ENCODE measurements around a stretch of chr5.

- RAMPAGE, long total RNA = no peak
- RRBS = no CpG with 5 or more reads among the region's 8 CpGs
Observed at GRCh38 chr5:52836942-52837585, 49.3 kb downstream of the ITGA1 start.

- RAMPAGE, long total RNA = no peak
- RRBS = no CpG with 5 or more reads among the region's 8 CpGs
Observed at GRCh38 chr5:52909947-52910577, 79.1 kb upstream of the ITGA2 start.

DNA sequence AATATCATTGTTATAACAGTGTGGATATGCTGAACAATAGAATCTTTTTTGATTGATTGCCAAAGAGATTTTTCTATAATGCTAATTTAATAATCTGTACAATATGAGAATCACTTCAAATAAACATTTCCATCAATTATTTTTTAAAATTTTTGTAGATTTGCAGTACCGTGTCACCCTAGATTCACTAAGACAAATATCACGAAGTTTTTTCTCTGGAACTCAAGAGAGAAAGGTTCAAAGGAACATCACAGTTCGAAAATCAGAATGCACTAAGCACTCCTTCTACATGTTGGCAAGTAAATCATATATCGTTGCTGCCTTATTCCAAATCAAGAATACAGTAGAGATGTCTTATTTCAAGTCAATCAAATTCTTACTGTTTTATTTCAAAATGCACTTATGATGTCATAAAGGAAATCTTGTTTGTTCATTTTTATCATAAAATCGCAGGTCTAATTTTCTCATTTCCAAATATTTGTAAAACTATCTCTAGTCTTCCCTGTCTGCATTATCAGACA, 68.9 kb upstream of the ITGA2 start:
- RAMPAGE, long total RNA = no peak
- RRBS = no CpG with 5 or more reads among the region's 5 CpGs

DNA sequence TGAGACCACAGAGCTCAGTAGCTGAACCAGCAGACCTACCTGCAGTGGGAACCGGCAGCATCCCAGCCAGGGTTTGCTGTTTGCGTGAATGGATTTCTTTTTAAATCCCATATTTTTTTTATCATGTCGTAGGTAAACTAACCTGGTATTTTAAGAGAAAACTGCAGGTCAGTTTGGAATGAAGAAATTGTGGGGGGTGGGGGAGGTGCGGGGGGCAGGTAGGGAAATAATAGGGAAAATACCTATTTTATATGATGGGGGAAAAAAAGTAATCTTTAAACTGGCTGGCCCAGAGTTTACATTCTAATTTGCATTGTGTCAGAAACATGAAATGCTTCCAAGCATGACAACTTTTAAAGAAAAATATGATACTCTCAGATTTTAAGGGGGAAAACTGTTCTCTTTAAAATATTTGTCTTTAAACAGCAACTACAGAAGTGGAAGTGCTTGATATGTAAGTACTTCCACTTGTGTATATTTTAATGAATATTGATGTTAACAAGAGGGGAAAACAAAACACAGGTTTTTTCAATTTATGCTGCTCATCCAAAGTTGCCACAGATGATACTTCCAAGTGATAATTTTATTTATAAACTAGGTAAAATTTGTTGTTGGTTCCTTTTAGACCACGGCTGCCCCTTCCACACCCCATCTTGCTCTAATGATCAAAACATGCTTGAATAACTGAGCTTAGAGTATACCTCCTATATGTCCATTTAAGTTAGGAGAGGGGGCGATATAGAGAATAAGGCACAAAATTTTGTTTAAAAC, 18.8 kb downstream of the MOCS2 start:
- RAMPAGE, long total RNA = no peak
- RRBS = no CpG with 5 or more reads among the region's 6 CpGs

DNA sequence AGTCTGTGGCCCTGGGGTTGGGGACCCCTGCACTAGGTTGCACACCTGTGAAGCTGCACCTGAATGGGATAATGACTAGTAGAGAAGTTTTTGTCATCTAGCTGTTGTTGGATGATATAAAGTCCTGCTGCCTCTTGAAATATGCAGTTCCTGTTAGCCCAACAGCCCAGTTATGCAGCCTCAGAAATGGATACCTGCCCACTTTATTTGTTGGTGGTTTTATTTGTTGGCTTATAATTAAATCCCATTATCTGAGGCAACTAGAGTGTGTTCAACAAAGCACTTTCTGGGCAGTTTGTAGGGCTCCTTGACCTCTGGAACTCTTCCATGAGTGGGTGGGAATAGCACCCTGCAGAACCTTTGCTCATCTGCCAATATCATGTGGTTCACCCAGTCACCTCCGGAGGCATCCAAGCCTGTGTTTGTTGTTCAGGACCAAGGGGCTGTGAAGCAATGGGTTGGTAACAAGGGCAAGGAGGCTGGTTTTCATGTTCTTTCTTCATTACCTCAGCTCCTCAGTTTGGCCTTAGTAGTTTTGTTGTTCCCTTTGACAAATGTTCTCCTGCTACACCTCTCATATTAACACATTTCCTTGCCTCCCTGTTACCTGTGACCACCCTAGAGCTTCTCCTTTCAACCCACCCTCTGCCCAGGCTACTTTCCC, 313.9 kb downstream of the NDUFS4 start:
- RAMPAGE, long total RNA = no peak
- RRBS = no CpG with 5 or more reads among the region's 1 CpG

DNA sequence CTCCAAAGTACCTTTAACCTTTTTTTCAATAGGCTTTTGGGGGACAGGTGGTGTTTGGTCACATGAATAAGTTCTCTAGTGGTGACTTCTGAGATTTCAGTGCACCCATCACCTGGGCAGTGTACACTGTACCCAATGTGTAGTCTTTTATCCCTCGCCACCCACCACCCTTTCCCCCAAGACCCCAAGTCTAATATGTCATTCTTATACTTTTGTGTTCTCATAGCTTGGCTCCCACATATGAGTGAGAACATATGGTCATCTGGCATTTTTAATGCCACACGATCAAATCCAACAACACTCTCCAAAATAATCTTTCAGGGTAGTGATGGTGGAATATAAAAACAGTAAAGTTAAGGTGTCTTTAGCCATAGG, 351.1 kb downstream of the NDUFS4 start:
- RAMPAGE, long total RNA = no peak
- RRBS = no CpG with 5 or more reads among the region's 2 CpGs

DNA sequence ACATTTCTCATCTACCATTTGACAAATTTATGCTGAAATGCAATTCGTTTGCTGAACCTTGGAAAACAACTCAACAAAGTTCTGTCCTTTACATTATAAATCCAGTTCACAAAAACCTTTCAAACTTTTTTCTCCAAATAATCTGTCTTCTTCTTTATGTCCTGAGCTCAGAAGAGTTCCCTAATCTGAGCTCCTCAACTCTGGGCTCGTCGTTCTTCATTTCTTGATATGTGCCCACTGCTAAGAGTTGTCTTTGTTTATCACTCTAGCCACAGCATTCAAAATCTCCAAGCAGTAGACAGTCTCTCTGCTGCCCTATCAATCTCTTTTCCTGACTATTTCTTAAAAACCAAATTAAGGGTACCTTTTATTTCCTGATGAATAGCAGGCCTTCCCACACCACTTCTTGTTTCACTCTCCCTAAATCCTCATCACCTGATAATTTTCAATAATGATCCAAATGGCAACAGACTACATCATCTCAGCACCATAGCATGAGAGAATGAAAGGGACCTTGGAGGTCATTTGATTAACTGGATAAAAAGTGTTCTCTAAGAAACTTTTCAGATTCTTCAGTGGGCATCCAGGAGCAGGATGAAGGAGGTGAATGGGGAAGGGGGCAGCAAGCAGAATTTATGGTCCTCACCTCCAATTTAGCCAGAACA, 313.2 kb downstream of the ARL15 start:
- RAMPAGE, long total RNA = no peak
- RRBS = no CpG with 5 or more reads among the region's 3 CpGs

- RAMPAGE, long total RNA = no peak
- RRBS = no CpG with 5 or more reads among the region's 1 CpG
Observed at GRCh38 chr5:54045506-54045910, 264.9 kb downstream of the ARL15 start.

DNA sequence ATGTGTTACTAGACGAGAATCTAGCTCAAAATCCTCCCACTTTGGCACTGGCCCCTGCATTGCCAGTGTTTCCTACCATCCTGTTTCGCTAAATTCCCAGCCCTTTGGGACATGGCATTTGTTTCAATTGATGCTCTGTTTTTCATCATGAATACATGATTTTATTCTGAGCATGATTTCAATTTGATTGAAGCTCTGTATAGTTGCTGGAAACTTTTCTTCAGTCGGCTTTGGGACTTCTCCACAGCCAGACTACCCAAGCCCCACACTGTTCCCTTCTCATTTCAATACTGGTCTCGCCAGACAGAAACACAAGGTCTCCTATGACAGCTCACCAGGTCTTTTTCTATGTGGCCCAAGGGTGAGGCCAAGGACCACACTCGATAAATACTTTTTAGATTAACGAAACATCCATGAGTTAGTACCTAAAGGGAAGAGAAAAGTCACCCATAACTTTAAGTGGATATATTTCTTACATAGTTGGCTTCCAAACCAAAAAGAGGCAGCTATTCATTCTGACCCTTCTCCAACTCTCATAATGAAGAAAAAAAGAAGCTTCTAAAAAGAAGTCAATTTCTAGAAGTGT, 132.2 kb downstream of the ARL15 start:
- RAMPAGE, long total RNA = no peak
- RRBS = no CpG with 5 or more reads among the region's 6 CpGs

- RAMPAGE, long total RNA = no peak
- RRBS = no CpG with 5 or more reads among the region's 2 CpGs
Observed at GRCh38 chr5:54263851-54265010, 46.1 kb downstream of the ARL15 start.

- RAMPAGE, long total RNA = no peak
- RRBS = no CpG with 5 or more reads among the region's 10 CpGs
Observed at GRCh38 chr5:54295530-54296256, 14.7 kb downstream of the ARL15 start.

DNA sequence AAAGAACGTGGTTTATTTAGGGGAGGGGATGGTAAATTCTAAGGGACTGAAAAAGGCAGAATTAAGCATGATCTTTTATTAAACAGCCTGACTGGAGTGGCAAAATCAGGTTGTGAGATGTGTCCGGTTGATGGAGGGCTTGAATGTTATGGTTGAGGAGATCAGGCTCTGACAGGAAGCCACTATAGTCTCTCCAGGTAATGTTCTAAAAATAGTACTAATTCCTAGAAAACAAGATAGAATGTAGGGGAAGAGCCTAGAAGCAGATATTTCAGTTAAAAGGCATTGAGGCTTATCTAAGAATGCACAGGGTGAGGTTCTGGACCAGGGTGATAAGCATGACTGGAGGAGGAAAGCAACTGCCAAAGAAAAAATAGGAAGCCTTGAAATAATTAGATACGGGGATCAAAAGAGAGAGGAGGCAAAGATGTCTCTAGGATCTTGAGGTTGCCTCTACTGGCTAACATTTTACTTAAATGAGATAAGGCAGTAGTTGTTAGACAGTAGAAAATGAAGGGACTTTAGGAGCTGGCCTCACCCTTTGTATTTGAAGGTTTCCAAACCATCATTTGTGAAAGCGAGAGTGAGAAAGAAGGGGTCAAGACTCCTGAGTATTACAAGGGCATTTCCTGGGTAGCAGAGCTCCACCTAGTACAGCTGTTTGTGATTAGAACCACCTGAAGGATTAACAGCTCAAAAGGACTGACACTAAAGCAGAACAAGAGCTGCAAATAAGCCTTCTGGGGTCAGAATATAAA, 15.3 kb upstream of the ARL15 start:
- RAMPAGE, long total RNA = no peak
- RRBS = no CpG with 5 or more reads among the region's 4 CpGs

DNA sequence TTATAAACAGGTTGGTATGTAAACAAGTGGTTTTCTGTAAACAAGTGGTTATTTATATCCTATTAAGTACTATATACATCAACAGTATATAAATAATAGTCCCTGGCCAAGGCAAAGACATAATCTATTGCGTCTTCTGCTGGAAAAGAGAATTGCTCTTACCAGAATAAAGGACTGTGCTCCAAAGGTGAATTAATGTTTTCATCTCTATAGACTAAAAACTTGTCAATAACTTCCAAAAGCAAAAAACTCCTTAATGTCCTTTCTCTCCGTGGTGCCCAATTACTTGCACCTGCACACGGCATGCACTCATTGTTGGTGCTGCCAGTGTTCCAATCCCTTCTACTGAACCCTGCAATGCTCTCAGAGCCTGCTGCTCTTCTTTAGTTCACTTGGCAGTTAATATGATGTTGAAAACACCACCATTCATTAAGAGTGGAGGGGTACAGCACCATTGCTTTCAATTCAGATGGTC, 69.8 kb downstream of the SNX18 start:
- RAMPAGE, long total RNA = no peak
- RRBS = no CpG with 5 or more reads among the region's 3 CpGs

GRCh38 chr5:55096699-55097370, 5.6 kb upstream of the GZMA start:
- RAMPAGE, long total RNA = no peak
- RRBS = no CpG with 5 or more reads among the region's 9 CpGs

- RAMPAGE, long total RNA = no peak
- RRBS = no CpG with 5 or more reads among the region's 8 CpGs
Observed at GRCh38 chr5:55146608-55146987, 13.4 kb upstream of the GPX8 start.

DNA sequence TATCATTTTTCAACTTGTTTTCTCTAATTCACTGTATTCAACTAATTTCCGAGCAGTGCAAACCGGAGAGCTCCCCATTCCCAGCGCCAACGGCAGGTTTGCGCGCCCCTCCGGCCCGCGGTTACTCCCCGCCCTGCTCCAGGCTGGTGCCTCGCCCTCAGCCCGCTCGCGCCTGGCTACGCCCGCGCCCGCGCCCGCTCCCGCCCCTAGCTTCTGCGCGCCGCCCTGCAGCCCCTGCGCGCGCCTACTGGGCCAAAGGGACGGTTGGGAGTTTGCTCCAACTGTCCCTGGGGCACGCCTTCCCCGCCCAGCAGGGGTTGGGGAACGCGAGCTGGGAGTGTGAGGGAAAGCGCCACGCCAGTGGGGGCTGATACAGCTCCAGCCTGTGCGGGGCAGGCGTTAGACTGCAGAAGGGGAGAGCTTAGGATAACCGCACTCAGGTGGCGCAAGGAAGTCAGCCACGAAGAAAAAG, 3.4 kb upstream of the CDC20B start:
- RAMPAGE, long total RNA = no peak
- RRBS = 3% methylated on average over 6 of the region's 39 CpGs

GRCh38 chr5:55205865-55206347, 21.2 kb downstream of the MCIDAS start:
- RAMPAGE, long total RNA = no peak
- RRBS = no CpG with 5 or more reads among the region's 2 CpGs

DNA sequence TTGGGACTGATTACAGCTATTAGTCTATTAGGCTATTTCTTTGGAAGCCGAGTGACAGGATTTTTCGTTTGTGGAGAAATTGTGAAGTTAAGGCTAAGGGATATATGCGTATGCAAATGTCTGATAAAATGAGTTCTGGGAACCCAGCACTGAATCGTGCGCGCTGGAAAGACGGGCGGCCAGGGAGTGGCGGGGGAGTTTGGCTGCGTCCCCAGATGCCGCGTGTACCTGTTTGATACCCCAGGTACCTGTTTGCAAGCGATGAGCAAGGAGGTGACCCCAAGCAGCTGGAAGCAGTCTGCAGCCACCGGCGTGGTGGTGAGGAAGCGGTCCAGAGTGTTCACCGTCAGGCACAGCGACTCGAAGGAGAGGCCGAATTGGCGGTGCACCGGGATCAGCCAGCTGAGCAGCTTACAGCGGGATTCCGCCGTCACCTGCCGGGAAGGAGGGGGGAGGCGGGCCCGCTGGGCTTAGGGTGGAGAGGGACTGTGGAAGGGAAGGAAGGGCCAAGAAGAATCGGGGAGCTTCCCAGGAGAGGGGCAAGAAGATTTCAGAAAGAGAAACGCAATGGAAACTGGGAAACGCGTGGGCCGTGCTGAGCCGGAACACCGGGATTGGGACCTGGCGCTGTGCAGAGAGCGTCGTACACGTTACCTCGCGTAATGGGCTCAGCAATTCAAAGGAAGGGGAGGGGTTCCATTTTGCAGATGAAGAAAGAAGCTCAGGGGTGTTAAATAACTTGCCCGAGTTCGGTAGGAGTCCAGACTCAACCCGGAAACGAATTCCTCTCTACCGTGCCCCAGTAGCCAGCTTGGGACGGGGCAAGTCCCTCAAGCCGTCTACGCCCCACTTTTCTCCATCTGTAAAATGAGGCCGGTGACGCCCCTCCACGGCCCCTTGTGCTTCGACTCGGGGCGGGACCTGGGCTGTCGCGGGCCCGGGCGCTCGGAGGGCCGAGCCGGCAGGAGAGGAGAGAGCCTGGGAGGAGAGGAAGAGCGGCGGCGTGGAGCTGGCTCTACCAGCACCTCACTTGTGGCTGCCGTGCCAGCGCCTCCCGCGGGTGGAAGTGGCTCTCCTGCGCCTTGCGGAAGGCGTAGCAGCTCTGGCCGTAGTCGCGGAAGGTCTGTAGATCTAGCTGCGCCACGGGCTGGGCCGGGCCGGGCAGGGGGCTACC, 908 bp downstream of the CCNO start:
- RAMPAGE, long total RNA = no peak
- RRBS = 1% methylated on average over 26 of the region's 79 CpGs

DNA sequence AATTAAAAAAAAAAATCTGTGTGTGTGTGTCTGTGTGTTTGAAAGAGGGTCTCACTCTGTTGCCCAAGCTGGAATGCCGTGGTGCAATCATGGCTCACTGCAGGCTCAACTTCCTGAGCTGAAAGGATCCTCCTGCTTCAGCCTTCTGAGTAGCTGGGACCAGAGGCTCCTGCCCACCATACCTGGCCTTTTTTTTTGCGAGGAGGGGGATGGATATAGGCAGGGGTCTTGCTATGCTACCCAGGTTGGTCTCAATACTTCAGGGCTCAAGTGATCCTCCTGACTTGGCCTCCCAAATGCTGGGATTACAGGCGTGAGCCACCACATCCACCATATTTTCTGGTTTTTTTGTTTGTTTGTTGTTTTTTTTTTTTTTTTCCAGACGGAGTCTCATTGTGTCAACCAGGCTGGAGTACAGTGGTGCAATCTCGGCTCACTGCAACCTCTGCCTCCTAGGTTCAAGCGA, 61.1 kb downstream of the PLPP1 start:
- RAMPAGE, long total RNA = no peak
- RRBS = no CpG with 5 or more reads among the region's 6 CpGs

- RAMPAGE, long total RNA = no peak
- RRBS = no CpG with 5 or more reads among the region's 8 CpGs
Observed at GRCh38 chr5:55517711-55518278, 17.0 kb downstream of the PLPP1 start.